Vein endothelial cell (primary cell): ENCODE results near the gene SERPINB10.

GRCh38 chr18:63355160-63355892 lies 11.7 kb downstream of the KDSR start:
- CAGE, long polyA plus RNA: no peak

DNA sequence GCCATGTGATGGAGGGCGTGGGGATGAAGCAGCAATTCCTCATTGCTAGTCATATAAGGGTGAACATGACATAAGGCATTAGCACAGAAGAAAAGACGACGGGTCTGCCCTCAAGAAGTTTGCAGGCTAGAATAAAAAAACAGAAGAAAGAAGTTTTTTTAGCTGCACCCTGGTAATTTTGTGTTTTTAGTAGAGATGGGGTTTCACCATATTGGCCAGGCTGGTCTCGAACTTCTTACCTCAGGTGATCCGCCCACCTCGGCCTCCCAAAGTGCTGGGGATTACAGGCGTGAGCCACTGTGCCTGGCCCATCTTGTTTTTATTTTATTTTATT lies 5.5 kb upstream of the VPS4B start:
- CAGE, long polyA plus RNA: no peak

DNA sequence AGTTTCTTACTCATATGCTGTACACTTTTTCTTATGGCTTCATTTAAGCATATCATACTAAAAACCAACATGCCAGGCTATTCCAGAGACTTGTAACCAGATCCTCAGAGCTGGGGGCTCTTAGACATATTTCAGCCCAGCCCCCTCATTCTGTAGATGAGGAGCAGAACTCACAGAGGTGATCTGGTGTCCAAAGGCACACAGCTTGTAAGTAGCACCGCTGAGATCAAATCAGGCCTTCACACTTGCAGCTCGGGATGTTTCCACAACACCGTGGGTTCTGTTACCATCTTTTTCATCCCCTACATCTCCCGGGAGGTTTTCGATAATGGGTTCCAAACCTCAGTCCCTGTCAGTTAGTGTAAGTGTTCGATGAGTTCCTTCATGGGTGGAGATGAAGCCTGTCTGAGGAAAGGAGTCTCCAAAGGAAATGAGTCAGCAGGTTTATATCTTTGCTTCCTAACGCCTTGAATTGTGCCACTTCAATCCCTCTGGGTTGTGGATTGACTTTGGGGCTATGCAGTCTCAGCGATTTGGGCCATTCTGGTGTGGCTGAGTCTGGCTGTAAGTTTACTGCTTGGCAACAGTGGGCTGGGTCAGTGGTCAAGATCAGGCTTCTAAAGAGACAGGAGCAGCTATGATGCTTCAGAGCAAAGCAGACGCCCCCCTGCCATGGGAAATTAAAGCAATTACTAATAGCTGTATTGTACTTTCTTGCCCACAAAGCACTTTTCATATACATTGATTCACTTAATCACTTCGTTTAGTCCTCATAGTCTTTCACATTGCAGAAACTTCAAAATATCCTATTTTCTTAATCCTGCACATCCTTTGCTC lies 1.2 kb downstream of the SERPINB5 start:
- CAGE, long polyA plus RNA: no peak

GRCh38 chr18:63702240-63702809 lies 435 bp upstream of the SERPINB11 start:
- CAGE, long polyA plus RNA: no peak

GRCh38 chr18:63907821-63908052 lies at the start of gene SERPINB10:
SERPINB10 (plus strand) TSS chr18:63907958.
- CAGE, long polyA plus RNA: no peak

GRCh38 chr18:64148314-64148569 lies 178.4 kb downstream of the SERPINB8 start:
- CAGE, long polyA plus RNA: no peak

DNA sequence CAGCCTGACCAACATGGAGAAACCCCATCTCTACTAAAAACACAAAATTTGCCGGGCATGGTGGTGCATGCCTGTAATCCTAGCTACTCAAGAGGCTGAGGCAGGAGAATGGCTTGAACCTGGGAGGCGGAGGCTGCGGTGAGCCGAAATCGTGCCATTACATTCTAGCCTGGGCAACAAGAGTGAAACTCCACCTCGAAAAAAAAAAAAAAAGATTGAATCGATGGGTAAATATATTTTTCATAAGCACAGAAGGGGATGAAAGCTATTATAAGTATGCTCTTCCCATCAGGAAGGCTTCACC lies 28.9 kb upstream of the CCDC102B start:
- CAGE, long polyA plus RNA: no peak

DNA sequence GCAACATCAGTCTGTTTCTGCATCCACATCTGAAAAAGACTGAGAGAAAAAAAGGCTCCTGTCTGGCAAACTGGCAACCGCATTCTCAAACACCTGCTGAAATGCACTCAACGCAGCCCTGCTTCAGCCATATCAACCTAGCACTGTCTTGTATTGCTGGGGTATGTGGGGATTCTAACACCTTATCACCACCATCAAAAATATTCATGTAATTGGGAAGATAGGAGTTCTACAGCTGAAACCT lies 52.6 kb downstream of the CD226 start:
- CAGE, long polyA plus RNA: no peak

DNA sequence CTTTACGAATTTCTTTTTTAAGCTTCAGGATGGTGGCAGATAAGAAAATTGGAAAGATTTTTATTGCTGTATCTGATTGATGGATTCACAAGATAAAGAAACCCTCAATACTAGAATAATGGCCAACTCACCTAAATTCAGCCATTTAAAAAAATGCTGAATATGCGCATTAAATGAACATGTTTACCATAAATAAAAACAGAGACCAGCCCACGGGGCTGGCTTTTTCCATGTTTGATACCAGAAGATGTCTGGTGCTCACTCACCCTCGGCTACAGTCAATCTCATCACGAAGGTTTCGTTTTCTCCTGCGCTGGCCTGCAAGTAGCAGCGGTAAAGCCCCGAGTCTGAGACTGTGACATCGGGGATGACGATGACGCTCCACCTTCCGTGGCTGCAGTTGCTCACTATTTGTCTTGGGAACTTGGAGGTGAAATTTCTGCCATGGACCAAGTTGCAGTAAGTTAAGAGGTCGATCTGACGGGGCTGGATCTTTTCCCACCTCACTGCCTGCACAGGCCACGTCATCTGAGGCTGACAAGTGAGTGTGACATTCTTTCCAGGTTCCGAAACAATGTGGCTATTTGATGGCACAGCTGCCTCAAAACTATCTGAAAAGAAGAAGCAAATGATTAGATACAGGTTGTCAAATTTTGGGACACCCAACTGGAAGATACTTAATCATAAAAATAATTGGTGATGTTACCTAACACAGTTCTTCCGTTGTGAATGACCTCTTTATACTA lies 52.1 kb downstream of the CD226 start:
- CAGE, long polyA plus RNA: no peak

DNA sequence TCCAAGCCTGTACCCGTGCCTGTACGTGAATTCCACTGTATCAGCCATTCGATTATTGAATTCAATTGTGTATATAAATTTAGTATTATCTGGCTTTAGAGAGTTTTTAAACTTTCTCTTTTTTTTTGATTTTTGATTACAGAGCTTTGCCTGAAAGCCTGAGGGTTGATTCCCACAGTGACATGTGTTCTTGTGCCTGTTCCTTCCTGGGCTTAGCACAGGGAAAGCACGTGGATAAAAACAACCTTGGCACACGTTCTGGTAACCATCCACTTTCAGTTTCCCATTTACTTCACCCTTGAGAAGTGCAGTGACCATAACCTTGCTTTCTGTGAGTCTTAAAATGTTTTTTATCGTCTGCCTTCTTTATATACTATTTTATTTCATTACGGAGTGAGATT lies 11.6 kb downstream of the CD226 start:
- CAGE, long polyA plus RNA: no peak

GRCh38 chr18:69955066-69955479 lies 7.4 kb upstream of the CD226 start:
- CAGE, long polyA plus RNA: no peak

DNA sequence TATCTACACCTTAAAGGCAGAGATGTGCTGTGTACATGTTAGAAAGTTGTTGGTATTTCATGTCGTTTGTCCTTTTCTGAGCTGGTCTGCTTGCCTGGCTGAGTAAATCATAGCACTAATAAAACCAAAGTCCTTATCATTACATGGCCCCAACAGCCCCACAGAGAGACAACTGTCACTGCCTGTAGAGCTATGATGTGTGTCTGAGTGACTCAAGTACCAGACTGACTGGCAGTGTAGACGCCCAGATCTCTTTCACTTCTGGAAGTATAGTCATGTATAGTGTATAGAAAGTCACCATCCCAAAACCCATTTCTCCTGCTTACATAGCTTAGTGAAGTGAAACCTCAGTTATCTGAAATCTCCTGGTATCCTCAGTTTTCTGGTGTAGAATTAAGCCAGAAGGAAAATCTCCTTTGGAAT lies 4.4 kb downstream of the SOCS6 start:
- CAGE, long polyA plus RNA: no peak

GRCh38 chr18:70302099-70302484 lies 13.2 kb downstream of the SOCS6 start:
- CAGE, long polyA plus RNA: no peak

DNA sequence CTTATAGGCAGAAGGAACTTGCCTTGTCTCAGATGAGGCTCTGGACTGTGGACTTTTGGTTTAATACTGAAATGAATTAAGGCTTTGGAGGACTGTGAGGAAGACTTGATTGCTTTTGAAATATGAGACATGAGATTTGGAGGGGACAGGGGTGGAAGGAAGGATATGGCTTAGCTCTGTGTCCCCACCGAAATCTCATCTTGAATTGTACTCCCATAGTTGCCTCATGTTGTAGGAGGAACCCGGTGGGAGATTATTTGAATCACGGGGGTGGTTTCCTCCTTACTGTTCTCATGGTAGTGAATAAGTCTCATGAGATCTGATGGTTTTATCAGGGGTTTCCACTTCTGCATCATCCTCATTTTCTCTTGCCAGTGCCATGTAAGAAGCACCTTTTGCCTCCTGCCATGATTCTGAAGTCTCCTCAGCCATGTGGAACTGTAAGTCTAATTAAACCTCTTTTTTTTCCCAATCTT lies 310.5 kb downstream of the SOCS6 start:
- CAGE, long polyA plus RNA: no peak

- CAGE, long polyA plus RNA: no peak
Observed at GRCh38 chr18:70650181-70650584, 361.3 kb downstream of the SOCS6 start.

- CAGE, long polyA plus RNA: no peak
Observed at GRCh38 chr18:74023045-74023804, 124.4 kb downstream of the FBXO15 start.

DNA sequence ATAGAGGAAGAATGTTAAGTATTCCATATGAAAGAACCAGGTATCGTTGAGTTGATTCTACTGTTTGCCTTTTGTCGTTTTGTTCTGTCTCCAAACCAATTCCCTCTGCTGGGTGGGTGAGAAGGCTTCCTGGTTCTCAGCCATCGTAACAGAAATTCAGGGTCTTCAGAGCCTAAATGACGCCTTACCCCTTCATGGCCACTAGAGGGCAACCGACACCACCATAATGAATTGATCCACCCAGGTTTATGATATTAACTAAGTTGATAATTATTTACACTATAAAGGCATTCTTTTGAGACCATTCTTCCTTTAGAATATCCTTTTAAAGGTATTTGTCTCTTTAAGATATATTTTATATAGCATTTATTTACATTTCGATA lies 48.0 kb downstream of the TIMM21 start:
- CAGE, long polyA plus RNA: no peak

GRCh38 chr18:74228729-74229374 lies 62.9 kb downstream of the CYB5A start:
- CAGE, long polyA plus RNA: no peak

DNA sequence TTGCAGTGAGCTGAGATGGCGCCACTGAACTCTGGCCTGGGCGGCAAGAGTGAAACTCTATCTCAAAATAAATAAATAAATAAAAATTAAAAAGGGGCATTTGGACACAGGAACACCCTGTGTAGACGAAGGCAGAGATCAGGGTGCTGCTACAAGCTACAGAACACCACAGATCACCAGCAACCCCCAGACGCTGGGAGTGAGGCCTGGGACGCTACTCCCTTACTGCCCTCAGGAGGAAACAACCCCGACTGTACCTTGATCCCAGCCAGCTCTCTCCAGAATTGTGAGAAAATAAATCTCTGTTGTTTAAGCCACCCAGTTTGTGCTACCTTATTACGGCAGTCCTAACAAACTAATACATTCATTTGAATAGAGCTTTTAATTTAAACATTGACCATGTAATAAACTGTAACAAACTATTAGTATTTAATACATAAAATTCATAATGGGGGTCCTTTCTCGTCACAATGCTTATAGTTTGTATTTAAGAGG lies 58.8 kb downstream of the CYB5A start:
- CAGE, long polyA plus RNA: no peak

DNA sequence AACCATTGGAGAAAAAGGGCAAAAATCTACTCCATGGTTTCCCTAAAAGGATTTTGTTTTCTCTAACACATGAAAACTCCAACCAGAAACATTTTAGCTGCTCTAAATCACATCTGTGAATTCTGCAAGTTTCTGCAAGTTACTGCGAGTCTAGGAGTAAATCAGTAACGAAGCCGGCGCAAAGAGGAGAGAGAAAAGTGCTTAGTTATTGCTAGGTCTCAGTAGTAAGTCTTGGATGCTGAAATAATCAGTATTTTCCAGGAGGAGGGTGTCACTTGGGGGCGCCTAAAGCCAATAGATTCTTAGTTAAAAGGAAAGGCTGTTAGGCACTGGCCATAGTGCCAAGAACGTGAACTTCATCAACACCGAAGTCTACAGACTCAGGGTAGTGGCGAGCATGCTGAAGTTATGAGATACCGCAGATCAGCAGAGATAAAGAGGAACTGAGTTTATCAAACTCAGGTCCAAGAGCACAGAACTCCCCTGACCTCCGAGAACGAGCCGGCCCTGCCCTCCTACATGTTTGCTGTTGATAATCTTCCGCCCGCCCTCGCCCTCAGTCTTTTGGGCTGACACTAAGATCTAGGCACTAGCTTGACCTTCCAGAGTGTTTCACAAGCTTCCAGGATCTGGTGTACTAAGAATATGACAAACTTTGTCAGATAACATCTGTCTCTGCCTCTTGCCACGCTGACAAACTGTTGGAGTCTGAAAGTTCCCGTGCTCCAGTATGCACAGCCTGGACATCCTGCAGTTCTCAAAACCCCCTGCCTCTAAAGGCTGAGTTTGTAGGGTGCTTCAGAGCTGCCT lies 49.3 kb downstream of the CYB5A start:
- CAGE, long polyA plus RNA: no peak